ENCODE measurements around a stretch of chr20.

DNA sequence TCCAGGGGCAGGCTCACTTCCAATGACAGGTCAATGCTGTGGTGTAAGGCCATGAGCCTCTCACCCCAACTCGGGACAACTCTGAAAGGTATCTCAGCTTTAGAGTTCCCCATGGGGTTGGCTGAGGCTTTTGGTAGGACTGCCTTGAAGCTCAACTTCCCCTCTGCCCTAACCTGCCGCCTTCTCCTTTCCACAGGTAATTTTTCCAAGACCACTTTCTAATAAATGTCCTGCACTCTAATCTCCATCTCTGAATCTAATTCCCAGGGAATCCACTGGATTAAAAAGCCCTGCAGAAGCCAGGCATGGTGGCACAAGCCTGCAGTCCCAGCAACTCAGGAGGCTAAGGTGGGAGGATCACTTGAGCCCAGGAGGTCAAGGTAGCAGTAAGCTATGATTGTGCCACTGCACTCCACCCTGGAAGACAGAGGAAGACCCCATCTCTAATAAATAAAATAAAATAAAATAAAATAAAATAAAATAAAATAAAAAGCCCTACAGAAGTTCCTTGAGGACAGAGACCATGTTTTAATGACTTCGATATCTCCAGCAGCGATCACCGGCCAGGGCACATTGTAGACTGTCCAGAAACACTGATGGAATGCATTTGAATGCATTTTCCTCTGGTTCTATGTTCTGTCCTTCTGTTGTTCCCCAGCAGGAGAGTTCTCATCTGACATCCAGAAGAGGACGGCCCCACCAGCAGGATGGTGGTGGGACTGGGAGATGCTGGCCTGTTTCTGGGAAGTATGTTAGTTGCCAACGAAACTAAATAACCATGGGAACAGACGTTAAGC is 18.6 kb downstream of the SLC35C2 start:
- PRO-cap, 2 experiments = no peak in any of the 2 experiments

- PRO-cap, 2 experiments = no peak in any of the 2 experiments
These were observed 6.3 kb downstream of the ELMO2 start for GRCh38 chr20:46400051-46400623.

DNA sequence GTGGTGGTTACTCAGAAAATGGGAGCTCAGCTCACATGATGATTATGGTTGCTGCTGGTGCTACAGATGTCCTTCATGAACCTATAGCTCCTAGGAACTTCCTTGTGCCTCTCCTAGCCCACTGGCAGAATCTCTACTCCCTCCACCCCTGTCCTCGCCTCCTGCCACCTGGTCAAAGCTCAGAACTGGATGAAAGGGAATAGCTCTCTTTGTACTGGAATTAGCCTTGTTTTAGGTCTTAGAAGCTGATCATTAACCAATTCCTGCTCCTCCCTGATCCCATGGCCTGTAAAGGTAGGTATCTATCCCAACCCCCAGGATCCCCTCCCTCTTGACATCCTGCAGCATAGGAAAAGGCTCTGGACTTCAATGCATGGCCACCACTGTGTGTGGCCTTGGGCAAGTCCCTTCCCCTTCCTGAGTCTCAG is 44.0 kb downstream of the SLC13A3 start:
- PRO-cap, 2 experiments = no peak in any of the 2 experiments

GRCh38 chr20:46642595-46643093 is 8.6 kb downstream of the SLC13A3 start:
- PRO-cap, 2 experiments = no peak in any of the 2 experiments

DNA sequence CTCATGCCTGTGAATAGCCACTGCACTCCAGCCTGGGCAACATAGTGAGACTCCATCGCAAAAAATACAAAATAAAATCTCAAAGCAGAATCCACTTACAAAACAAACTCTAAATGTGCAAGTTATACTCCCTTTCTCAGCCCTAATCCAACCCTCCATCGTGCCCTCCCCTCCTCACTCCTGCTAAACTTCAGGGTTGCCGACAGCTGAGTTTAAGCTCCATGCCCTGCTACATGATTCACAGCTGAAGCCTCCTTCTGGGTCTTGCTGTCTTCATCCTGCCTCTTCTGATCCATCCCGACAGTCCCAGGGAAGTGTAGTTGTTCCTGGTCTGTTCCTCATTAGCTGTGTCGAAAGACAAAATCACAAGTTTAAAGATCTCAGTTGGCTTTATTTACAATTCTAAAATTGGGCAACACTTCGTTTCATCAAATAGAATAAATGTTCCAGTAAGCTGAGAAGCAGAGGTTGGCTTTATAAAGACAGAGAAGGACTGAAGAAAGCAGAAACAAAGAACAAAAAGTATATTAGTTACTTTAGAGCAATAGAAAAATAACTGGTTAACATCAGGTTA is 4.2 kb upstream of the SLC2A10 start:
- PRO-cap, 2 experiments = no peak in any of the 2 experiments

DNA sequence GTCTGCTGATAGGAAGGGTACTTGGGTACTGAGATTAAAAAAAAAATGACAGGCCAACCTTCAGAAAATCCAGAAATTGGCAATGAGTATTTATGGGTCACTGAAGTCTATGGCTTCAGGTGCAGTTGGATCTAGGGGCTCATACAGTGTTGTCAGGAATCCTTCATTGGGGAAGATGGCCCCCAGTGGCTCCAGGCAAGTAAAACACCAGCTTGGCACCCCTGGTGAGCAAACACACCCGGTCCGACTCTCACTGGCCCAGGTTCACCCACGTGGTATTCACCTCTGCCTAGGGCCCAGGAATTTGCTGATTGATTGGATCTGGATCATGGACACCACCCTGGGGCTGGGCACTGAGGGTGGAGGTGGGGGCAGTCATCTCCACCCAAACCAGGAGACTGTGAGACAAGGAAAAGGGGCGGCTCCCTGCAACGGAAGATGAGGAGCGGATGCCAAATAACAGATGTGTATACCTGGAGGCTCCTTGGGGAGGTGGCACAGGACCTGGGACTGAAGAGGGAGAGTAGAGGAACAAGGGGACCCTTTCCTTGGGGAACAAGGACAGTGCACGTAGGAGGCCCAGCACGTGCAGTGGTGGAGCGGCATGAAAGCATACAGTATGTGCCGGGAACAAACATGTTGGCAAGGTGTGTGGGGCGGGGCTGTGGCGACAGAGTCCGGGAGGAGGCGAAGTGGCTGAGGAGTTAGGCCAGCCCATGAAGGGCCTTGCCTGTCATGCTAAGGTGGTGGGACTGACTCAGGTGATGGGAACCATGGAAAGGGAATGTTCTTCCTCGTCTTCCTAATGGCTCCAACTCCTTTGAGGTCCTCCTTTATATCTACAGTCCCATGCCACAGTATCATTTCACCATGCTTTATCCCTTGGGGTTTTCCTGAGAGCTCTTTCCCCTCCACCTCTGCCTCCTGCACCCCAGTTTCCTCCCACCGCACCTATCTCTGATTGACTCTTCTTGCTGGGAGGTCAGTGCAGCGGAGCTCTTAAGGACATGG is 4.9 kb downstream of the SLC2A10 start:
- PRO-cap, 2 experiments = no peak in any of the 2 experiments

DNA sequence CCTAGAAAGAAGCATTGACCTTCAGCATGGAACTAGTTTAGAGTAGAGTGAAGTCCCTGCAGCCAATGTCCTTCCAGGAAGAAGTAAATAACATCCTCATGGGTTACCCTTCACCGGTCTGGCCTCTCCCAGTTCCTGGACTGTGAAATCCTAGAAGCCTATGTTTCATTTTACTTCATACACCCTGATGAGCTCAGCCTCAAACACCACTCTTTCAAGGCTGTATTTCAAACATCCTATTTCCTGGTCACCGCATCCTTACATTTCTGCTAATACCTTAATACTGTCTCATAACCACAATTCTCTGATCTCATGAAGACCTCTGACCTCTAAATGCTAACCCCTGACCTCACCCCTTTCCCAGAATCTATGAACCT is 30.0 kb downstream of the SLC2A10 start:
- PRO-cap, 2 experiments = no peak in any of the 2 experiments

- PRO-cap, 2 experiments = no peak in any of the 2 experiments
These were observed 3.1 kb downstream of the EYA2 start for GRCh38 chr20:46897508-46898321.

GRCh38 chr20:46928559-46929182 is 34.0 kb downstream of the EYA2 start:
- PRO-cap, 2 experiments = no peak in any of the 2 experiments

DNA sequence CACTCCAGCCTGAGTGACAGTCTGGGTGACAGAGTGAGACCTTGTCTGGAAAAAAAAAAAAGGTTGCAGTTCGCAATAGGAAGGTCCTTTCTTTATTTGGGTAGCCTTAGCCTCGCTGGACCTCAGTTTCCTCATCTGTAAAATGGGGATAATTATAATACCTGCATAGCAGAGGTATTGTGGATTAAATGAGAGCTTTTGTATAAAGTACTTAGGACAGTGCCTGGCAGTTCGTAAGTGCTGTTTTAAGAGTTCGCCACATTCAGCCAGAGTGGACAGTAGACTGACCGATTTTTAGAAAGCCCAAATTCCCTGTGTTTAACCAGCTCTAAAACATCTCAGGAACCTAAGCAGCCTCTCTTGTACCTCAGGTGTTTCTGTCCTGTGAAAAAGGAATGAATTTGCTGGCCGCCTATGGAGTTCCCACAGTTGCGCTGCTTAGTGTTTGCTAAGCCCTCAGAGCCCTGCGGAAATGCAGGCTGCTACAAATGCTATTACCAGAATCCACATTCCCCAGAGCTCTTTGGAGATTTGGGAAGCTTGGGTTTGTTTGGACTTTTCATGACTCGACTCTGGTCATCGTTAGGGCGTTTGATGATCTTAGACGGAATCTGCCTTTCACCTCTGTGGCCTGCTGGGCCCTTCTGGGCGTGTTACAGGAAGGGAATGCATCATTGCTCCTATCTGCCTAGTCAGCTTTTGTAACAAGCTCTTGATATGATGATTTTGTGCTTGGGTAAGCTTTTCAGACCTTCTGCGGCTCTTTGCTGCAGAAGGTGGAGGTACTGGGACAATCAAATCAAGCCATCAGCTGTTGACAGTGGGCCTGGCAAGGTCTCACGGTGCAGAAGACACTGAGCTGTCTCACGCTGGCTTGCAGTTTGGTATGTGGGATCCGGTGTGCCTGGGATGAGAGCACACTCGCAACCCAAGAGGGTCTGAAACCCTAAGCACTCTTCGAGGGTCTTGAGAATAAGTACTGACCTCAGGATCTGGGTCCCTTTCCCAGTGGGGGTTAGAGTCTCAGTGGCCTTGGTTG is 50.7 kb downstream of the EYA2 start:
- PRO-cap, 2 experiments = no peak in any of the 2 experiments

- PRO-cap, 2 experiments = no peak in any of the 2 experiments
These were observed 76.6 kb downstream of the EYA2 start for GRCh38 chr20:46971163-46971720.

- PRO-cap, 2 experiments = no peak in any of the 2 experiments
These were observed 92.9 kb downstream of the ZMYND8 start for GRCh38 chr20:47263503-47264148.

DNA sequence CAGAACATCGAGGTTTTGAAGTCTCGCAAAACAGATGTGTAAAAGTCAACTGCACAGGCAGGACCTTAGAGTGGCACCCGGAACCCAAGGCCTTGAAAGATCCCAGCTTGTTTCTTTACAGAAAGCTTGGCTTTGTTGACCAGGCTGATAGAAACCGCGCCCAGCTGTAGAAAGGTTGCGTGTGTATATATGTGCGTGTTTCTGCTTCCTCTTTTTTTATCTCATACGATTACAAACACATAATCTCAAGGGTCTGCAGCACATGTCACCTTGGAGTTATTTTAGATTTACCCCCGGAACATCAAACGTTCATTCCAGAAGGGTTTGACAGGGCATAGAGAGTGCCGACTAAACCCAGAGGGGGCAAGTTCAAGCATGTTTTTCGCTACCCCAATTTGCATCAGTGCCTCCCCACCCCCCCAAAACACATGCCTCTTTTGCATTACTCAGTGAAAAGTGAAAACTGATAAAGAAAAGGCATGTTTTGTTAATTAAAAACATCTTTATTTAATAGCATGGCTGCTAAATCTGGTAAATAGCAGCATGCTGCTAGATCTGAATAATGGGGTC is 33.3 kb upstream of the NCOA3 start:
- PRO-cap, 2 experiments = no peak in any of the 2 experiments

DNA sequence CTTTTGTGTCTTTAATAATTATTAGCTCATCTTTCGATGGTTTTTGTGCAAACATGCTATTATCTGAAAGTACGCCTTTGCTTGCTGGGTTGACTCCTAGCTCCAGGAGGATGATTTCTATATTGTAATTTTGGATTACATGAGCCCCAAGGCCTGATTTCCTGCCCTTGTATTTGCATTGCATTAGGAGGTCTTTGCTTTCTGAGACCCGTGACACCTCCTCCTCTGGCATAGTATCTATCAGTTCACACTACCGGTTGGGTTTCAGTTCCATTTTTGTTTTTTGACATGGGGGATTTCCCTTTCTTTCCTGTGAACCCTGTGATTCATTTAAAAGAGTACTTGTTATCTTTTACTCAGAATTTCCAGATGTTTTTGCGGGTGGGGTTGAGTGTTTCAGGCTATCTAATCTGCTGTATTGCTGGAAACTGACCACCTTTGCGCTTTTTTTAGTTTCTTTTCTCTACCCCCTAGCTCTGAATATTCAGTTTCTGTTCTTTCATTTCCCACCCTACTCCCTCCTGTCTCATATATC is 14.6 kb upstream of the NCOA3 start:
- PRO-cap, 2 experiments = peak in 2 of 2 experiments; most common plus-strand start position 359 of the sequence (in 2); most common minus-strand start position 203 of the sequence (in 1)

DNA sequence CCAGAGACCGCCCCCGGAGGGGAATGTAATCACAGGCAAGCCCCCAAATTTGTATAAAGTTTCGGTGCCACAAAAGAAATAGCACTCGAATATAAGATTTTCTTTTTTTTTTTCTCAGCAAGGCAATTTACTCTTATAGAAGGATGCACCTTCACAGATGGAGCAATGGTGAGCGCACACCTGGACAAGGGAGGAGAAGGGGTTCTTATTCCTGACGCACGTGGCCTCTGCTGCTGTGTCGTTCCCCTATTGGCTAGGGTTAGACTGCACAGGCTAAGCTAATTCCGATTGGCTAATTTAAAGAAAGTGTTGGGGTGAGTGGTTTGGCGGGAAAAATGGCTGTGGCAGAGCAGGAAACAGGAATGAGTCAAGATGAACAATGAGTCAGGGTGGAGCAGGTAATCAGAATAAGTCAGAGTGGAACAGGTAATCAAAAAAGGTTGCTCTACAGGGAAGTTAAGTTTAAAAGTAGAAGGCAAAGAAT is 19.6 kb downstream of the NCOA3 start:
- PRO-cap, 2 experiments = no peak in any of the 2 experiments

GRCh38 chr20:47576389-47577206 is 74.9 kb downstream of the NCOA3 start:
- PRO-cap, 2 experiments = no peak in any of the 2 experiments

DNA sequence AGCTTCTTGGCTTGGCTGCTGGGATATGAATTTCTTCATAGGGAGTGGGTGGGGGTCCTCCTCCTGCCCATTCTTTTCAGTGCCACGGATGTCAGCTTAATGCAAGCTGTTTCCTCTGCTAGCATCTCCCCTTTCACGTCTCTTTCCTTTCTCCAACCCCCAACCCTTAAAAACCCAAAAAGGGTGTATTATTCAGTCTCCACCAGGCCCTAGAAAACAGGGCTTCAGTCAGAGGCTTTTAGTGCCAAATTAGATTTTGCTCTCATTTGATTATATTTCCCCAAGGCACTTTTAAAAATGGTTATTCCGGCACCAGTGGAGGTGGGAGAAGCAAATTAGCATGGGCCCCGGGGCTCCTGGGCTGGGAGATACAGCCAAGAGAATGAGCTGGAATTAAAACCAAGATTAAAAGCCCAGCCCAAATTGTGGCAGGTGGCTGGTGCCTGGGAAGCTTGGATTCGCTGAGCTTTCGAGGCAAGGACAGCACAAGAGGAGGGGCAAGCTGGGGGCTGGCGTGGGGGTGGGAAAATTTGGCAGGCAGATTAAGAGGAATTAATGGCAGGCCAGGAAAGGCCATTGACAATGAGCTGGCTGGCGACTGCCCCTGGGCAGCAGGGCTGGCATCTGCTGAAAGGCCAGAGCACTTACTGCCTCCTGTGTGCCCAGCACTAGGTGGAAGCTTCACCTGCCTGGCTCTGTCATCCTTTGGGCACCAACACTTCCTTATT is 76.4 kb downstream of the SULF2 start:
- PRO-cap, 2 experiments = no peak in any of the 2 experiments

DNA sequence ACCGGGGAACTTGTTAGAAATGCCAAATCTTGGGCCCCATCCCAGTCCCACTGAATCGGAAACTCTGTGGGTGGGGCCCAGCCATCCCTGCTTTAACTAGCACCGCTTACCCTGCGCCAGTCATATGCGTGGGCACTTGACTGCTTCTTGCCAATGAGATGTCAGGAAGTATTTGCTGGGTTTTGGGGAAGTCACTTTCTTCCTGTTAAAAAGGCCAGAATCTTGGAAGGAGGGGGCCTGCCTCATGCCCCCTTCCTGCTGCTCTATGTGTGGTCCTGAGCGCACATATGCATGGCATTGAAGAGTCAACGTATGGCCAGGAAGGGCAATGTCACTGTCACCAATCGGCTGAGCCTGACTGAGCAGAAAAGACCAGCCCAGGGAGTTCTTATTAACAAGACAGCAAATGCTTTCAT is 11.8 kb upstream of the SULF2 start:
- PRO-cap, 2 experiments = no peak in any of the 2 experiments

DNA sequence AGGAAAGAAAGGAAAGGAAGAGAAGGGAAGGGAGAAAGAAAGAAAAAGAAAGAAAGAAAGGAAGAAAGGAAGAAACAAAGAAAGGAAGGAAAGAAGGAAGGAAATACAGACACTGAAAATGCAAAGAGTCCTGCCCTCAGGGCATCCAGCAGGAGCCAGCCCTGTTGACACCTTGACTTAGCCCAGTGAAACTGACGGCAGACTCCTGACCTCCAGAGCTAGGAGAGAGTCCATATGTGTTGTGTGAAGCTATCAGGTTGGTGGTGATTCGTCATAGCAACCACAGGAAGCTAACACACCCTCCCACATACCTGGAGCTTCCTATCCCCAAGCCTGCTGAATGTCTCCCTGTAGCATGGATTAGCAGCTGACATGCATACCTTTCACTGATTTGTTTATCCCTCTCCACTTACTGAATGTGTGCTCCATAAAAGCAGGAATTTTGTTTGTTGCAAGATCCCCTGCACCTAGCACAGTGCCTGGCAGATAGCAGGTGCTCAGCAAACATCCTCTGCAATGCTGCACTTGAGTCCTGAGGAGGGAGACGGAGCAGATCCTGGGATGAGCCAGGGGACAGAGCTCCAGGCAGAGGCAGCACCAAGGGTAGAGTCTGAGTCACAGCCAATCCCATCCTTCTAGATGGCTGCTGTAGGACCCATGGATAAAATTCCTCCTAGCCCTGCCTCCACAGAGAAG is 59.0 kb upstream of the SULF2 start:
- PRO-cap, 2 experiments = no peak in any of the 2 experiments

GRCh38 chr20:47857065-47858135 is 72.1 kb upstream of the SULF2 start:
- PRO-cap, 2 experiments = no peak in any of the 2 experiments

Measured in cytotoxic T cell (primary cell).